ENCODE data around the gene THOC1.

GRCh38 chr18:73240-73680, 23.8 kb upstream of the TUBB8B start:
- PRO-cap, result no peak
- RRBS, result no CpG with 5 or more reads among the region's 42 CpGs

DNA sequence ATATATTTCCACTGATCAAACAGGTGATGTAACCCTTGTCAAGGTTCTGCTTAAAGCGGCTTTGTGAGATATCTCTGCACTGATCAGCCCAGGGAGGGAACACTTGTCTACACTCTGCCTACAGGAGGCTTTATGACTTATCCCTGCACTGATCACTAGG, 47.3 kb upstream of the USP14 start:
- PRO-cap, result no peak
- RRBS, result no CpG with 5 or more reads among the region's 1 CpG

GRCh38 chr18:196471-196901, 38.1 kb downstream of the USP14 start:
- PRO-cap, result no peak
- RRBS, result no CpG with 5 or more reads among the region's 10 CpGs

- PRO-cap, result no peak
- RRBS, result no CpG with 5 or more reads among the region's 4 CpGs
Measured at GRCh38 chr18:217425-217910, 50.4 kb downstream of the THOC1 start.

DNA sequence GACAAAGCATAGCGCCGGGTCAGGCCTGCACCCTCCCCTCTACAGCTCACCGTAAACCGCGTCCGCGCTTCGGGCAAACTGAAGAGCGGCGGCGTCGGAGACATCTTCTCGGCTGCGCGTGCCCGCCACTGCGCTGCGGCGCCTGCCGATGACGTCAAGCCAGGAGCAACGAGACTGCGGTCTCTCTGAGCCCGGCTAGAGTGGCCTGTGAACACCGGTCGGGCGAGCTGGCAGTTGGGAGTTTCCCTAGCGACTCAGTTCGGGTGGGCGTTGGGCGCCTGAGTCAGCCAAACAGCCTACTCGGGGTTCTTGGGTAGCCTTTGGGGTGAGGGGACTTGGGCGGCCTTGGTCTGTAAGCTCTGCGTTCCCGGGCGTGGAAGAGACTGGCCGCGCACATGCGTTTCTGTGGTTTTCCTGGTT, at the start of gene THOC1:
TSS of gene THOC1 (minus strand) at position 132 of the 420 bp plus-strand sequence.
- PRO-cap, result bidirectional peak, plus-strand start at position 198 of the sequence, minus-strand start at position 130 of the sequence
- RRBS, result 0% methylated on average over 2 of the region's 39 CpGs

DNA sequence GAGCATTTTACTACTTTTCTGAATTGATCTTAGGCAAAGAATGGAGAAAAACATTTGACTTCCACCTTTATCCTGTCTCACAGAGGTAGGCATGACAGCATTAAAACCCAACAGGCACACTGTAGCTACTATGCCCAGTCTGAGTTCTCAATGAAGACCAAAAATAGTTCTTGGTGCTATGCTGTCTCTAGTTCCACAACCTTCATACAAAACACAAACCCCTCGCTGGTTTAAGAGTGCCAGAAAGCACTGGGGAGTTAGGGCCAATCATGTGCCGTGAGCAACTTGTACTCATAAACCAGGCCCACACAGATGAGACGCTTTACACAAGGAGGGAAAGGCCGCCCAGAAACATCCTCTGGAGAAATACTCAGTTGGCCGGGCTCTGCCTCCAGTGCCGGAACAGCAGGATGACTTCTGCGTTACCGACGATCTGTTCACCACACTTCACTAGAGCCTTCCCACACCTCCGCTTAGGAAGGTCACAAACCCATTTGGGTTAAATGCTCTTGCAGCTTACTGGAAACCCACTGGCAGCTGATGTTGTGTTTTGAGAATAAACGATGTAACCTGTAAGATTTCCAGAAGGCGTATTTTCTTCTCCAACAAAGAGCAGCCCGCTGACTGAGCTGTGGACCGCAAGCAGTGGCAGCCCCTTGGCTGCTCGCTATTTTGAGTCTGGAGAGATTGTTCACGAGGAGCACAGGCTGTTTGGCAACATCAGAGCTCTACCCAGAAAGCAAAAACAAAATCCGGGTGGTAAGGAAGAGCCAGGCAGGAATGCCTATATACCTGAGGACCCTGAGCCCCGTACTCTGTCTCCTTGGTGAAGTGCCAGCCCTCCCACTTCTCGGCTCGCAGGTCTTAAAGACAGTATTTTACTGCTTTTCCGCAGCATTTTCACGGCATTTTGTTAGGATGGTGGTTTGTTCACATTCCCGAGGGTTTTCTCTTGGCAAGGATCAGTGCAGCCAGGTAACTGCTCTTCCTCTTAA, 44.1 kb downstream of the COLEC12 start:
- PRO-cap, result no peak
- RRBS, result no CpG with 5 or more reads among the region's 23 CpGs

DNA sequence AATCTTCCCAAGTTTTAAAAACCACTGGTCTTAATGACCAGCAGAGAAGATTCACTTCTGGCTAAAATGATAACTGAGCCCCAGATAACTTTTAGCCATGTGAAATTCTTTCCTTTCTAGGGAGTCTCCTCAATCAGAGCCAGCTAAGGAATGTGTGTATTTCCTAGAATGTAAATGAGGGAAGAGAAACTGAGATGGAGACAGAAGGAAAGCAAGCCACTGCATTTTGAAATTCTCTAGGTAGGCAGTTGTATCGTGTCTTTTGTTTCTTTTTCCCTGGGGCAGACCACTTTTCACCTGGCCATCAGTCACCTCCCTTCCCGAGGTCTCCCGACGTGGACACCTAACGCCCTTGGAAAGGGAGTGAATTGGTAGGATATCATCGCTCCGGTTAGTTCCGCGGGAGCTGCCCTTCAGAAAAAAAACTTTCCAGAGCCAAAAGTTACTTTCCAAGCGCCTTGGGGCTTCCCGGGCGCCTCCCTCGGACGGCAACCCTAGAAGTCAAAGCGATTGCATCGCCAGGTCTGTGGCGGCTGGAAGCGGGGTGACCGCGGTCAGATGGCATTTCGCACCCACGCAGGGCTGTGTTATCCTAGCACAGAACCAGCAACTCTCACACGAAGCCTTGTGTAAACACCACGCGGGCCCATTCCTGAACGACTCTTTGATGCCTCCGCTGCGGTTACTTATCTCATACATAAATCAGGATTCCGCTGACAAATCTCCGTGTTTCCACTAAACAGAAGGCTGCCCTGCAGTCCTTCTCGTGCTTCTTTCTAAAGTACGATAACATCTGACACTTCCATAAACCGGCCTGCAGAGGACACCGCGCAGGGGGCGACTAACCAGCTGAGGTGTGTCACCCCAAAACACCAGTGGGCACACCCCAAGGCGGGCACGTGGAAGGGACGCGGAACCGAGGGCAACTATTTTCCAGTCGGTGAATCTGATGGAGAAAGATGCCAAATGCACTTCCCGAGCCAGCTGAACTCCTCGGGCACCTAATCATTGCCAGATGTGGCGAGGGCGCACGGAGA, 1.2 kb downstream of the COLEC12 start:
- PRO-cap, result no peak
- RRBS, result 29% methylated on average over 5 of the region's 47 CpGs

DNA sequence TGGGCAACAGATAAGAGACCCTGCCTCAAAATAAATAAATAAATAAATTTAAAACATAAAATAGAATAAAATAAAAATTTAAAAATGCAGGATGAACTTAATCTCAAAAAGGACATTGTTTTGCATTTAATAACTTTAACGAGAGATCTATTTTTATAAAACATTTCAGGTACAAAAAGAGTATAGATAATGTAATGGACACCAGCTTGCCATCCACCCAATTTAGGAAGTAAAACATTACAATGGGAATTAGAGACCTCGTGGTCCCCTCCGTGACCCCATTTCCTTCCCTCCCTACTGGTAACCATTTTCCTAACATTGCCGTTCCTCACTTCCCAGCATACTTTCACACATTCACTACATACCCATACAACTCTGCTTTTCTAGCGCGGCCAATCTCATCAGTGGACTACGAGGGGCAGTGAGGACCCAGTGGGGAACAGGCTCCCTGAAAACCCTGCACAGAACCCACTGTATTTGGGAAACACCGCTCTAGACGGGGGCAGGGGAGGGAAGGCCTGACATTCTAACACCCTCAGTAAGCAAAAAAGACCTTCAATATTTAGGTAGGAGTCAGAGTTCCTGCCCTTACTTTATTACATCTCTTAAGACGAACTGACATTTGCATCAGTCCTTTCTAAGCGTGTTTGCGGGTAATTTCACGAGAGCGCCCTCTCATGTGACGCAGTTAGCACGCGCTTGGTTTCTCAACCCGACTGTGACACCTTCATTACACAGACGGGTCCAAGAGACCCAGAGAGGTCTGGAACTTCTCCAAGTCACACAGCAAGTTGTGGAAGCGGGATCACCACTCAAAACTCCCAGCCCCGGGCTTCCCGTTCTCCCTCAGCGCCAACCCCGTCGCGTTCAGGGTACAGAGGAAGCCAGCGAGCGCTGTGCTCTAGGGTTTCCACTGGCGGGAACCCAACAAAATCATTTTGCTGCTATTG, 1.0 kb downstream of the ENOSF1 start:
- PRO-cap, result bidirectional peak, plus-strand start at position 730 of the sequence, minus-strand start at position 612 of the sequence
- RRBS, result no CpG with 5 or more reads among the region's 29 CpGs

GRCh38 chr18:830030-830979, 18.3 kb upstream of the YES1 start:
- PRO-cap, result no peak
- RRBS, result no CpG with 5 or more reads among the region's 6 CpGs

DNA sequence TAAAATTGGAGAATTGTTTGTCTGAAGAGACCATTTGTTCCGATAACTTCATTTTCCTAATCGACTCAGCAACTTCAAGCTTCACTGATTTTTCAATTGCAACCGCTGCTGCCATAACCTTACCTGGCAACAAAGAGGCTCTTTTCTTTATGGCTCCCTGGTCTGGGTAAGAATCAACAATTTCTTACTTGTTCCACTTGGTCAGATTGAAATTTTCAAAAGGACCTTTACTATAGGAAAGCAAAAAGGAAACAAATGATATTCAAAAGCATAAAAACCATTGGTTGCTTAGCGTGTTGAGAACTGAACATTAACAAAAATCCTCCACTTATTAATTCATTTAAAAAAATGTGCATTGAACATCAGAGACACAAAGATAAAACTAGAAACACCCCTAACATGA, 24.2 kb downstream of the ADCYAP1 start:
- PRO-cap, result no peak
- RRBS, result no CpG with 5 or more reads among the region's 4 CpGs

DNA sequence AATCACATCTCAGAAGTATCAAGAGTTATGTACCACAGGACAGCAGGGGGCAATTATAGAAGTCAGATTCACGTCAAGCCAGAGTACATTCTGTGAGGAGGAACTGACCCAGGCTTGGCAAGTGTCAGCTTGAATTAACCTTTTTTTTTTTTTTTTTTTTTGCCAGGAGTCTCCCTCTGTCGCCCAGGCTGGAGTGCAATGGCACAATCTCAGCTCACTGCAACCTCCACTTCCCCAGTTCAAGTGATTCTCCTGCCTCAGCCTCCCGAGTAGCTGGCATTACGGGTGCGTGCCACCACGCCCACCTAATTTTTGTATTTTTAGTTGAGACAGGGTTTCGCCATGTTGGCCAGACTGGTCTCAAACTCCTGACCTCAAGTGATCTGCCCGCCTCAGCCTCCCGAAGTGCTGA, 18.1 kb upstream of the SMCHD1 start:
- PRO-cap, result no peak
- RRBS, result no CpG with 5 or more reads among the region's 9 CpGs

DNA sequence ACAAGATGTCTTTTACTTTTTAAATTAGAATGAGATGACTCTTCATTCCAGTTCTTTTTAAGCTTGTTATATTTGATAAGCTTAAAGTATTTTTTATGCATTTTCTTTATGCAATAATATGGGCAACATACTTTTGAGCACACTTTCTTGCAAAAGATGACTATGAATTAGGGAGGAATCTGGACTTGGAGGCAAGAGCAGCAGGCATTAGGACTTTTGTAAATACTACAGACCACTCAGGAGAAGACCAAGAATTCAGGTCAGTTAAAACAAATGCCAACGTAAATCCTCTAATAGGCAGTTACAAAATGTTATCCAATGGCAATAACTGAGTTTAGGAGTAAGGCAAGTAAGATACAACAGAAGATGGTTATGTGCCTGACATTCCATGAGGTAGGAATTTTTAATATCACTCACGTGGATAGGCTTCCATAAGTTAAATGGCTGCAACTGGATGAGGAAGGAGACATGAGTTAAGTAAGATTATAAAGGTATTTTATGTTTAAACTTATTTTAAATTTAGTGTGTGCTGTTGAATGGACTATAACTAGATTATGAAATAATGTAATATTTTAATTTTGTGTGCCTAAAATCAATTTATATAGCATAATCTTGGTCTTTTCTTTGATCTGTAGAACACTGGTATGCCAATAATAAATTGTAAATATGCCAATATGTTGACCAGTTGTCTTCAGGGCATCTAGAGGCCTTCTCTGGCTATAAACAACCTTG, 75.4 kb downstream of the SMCHD1 start:
- PRO-cap, result no peak
- RRBS, result no CpG with 5 or more reads among the region's 2 CpGs

GRCh38 chr18:2800300-2801541, 46.1 kb upstream of the EMILIN2 start:
- PRO-cap, result no peak
- RRBS, result no CpG with 5 or more reads among the region's 8 CpGs

GRCh38 chr18:2857212-2858234, 10.7 kb downstream of the EMILIN2 start:
- PRO-cap, result no peak
- RRBS, result 63% methylated on average over 3 of the region's 18 CpGs

DNA sequence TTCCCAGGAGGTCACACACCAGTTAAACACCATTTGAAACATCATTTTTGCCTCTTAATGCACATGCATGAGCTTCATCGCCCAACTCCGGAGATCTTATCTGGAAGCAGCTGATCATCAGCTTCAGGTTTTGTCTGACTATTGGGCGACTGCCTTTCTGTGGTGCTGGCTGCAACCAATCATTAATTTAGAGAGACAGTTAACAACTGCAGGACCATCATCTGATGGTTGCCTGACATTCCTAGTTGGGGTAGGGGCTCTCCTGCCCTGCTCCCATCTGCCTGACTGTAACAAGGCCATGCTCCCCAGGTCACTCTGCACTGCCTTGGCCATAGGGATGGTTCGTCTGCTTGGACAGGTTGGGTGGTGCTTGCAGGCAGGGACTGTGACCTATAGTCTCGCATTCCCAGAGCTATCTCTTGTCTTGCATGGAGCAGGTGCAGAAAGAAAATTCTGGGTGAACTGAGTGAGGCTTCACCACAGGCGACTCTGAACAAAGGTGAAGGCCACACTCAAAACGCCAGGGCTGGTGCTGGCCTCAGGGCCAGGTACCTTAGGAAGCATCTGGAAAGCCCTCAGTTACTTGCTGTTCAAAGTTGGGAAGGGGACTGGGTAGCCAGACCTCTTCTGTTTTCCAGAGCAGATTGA, 64.7 kb downstream of the EMILIN2 start:
- PRO-cap, result no peak
- RRBS, result no CpG with 5 or more reads among the region's 7 CpGs

GRCh38 chr18:2917268-2918242, 70.7 kb downstream of the EMILIN2 start:
- PRO-cap, result no peak
- RRBS, result no CpG with 5 or more reads among the region's 17 CpGs

DNA sequence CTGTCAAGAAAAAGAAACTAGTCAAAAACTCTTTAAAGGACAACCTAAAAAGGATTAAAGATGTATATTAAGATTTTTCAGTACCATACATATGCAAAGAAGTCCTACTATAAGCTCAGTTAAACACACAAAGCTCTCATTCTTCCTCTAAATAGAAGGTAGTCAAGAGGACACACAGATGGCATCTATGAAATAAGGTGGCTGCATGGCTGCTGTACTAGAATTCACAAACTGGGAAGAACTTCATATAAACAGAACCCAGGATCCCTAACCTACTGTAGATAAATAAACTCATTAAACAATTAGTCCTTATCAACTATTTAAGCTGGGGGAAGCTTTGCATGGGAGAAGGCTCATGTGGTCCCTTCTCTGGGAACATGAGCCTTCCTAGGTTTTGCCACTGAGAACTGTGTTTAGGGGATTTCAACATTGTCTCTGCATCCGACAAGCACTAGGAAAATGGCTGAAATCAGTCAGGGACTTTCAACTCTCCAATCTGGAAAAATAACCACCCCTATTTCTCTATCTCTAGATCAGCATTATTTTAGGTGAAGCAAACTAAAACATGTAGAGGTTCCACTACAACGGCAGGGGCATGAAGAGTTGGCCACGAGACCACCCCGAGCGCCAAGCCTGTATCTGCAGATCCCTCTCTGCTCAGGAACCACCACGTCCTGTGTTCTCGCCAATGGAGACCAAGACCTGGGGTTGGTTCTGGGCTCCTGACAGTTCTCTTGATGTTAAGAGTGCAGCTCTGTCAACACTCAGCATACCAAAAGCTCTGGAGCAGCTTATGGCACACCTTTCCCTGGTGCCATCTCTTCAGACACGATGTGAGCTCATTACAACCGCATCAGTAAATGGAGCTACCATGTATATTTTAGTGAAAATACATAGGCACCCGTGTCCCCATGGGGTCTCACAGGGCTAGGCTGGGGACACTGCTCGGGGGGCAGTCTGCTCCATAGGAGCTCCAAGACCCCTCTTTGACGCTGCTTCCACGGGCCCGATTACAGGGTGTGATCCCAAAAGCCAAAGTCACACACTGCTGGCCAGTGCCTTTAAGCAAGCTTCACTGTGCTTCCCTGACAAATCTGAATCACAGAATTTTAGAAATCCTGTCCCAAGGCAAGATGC, 71.8 kb downstream of the EMILIN2 start:
- PRO-cap, result no peak
- RRBS, result no CpG with 5 or more reads among the region's 14 CpGs

- PRO-cap, result no peak
- RRBS, result no CpG with 5 or more reads among the region's 12 CpGs
Measured at GRCh38 chr18:2970733-2971757, 41.9 kb downstream of the LPIN2 start.

DNA sequence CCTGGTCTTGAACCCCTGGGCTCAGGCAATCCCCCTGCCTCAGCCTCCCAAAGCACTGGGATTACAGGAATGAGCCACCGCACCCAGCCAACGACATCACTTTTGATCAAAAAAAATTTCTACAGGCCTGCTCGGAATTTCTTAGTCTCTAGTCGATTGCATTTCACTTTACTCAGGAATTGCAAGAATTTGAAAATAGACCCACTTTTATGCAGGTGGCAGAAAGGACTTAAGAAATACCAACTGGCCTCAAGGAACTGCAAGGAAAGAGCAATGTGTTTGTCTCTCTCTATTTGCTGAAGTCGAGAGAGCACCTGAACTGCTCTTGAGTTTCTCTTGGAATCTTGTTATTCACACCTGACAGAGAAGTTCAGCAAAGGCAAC, 101.2 kb downstream of the MYOM1 start:
- PRO-cap, result no peak
- RRBS, result no CpG with 5 or more reads among the region's 5 CpGs

DNA sequence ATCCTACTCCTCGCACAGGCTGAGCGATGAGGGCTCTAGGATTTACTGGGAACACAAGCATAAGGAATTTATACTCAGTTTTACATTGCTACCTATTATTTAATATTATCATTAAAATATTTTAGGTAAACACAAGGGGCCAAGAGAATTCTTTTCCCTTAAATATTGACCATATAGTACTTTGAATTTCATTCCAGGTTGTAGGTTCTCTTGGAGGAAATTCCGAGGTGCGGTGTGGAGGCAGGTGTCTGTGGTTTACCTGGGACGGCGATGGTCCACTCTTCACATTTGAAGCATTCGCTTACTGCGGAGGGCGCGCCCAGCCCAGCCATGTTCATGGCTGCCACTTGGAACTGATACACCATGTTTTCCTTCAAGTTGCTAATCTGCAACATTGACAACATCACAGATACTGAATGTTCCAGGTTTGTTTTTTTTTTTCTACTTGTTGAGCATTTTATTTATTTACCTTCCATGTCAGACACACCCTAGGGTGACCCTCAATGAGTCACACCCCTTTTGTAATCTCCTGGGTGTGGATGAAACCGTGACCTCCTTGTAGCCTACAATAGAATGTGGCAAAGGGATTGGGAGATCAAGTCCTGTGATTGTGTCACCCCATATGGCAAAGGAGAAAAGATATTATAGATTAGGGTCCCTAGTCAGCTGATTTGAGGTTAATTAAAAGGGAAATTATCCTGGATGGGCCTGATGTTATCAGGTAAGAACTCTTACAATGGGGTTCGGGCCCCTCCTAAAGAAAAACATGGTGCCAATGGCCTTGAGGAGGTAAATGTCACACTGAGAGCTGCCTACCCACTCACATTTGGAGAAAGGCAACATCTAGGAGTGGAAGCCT, 99.9 kb downstream of the MYOM1 start:
- PRO-cap, result bidirectional peak, plus-strand start at position 581 of the sequence, minus-strand start at position 360 of the sequence
- RRBS, result no CpG with 5 or more reads among the region's 12 CpGs

Data from MCF 10A (cell line).